Transverse colon (tissue), 4 donors: ENCODE measurements around a stretch of chr7.

DNA sequence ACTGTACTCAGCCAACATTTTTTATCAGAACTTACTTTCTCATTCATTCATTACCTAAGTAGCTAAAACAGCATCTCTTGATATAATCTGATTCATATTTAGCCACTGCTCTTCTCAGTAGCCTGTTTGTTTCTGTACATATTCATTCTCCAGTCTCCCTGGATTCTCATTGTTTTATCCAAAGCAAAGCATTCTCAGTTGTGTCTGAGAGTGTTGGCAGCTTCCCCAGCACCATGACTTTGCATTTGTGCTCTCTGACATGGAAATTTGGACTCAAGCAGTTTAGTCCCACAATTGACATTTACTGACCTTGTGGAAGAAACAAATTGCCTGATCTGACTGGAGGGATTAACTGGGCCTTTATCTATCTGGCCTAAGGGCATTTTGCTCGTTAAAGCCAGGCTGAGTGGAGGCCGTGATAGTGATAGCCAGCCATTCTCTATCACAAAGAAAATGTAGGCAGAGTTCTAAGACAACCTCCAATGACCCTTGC lies 44.9 kb downstream of the AKR1B15 start:
- PRO-cap, result no peak
- RAMPAGE, long total RNA, 4 experiments, result no peak in any of the 4 experiments

DNA sequence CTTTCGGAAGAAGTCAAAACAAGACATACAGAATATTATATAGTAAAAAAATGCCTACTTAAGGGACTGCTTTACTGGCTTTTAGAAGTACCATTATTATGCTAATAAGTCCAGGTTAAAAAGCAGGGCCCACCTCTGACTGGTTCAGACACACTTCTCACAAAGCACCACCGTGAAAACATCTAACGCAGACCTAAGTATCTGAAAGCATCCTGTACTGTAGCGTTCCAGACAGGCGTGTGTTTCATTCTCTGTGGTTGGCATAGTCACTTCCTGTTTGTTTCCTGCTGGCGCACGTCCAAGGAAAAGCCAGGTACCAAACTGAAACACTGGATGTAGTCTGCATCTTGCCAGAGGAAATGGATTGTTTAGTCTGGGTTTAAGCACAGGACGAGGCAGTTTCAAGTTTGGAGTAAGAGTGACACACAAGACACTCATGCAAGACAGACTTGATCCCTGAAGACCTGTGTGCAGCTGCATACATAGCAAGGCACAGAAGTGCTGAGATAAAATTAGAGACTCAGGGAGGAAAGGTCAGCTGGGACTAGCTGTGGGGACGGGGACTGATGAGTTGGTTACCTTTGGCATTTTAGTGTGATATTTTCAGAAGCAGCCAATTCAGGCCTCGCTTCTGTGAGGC lies 23.2 kb downstream of the BPGM start:
- PRO-cap, result no peak
- RAMPAGE, long total RNA, 4 experiments, result no peak in any of the 4 experiments

DNA sequence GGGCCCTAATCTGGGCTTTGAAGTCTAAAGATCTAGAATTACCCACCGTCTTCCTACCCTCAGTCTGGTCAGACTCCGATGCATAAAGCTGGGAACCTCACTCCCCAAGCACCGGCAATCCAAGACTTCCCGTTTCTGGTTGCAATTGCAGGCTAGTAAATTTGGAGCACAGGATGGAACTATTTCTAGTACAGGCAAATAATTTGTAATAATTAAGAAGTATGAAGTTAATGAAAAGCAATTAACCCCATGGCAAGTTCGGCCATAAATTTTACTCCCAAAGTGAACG lies 44.9 kb downstream of the BPGM start:
- PRO-cap, result no peak
- RAMPAGE, long total RNA, 4 experiments, result no peak in any of the 4 experiments

GRCh38 chr7:134691920-134692506 lies 45.4 kb downstream of the BPGM start:
- PRO-cap, result no peak
- RAMPAGE, long total RNA, 4 experiments, result no peak in any of the 4 experiments

GRCh38 chr7:134789725-134790723 lies 10.6 kb downstream of the CALD1 start:
- PRO-cap, result no peak
- RAMPAGE, long total RNA, 4 experiments, result start-site peak on the plus strand in 1 of 4 experiments, at chr7:134789917-134790025 at its widest, 13 reads per replicate

DNA sequence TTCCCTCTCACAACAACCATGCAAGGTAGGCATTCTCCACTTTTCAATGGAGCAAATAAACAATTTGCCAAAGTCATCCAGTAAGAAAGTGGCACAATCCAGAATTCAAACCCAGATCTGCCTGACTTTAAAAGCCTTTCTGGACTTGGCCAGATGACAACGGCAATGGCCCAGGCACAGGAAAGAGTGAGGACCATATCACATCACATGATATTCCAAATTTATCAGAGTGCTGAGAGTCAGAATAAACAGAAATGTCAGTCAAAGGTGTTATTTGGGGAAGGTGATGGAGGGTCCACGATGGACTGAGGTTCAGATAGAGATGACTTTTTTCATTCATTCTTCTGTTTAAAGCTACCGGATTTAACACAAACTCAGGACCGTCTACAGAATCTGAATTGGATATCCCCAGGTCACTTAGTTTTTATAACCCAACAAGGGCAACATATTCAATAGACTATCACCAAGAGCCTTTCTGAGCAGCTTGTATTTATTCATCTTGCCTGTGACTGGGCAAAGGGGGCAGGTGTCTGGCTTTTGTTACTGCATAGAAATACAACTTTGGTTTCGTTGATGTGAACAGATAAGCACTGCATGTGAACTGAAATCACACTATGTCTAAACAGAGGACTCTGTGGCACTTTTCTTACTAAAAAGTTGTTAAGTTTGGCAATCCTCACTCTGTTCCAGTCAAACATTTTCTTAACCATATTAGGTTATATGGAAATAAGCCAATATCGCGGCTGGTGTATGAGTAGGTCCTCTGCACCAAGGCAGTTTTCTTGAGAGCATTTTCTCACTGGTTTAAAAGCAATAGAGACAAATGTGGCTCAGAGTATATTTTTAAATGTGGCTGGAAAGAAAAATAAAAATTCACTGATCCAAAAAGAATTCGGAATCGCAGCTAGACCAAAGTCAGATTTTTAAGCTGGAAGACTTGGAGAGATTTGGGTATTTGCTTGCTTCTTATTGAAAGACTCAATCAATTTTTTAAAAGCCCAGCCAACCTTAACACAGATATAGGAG lies 48.3 kb downstream of the CALD1 start:
- PRO-cap, result no peak
- RAMPAGE, long total RNA, 4 experiments, result start-site peak on the plus strand in 1 of 4 experiments, centred at position 688 of the sequence, 5 reads per replicate

DNA sequence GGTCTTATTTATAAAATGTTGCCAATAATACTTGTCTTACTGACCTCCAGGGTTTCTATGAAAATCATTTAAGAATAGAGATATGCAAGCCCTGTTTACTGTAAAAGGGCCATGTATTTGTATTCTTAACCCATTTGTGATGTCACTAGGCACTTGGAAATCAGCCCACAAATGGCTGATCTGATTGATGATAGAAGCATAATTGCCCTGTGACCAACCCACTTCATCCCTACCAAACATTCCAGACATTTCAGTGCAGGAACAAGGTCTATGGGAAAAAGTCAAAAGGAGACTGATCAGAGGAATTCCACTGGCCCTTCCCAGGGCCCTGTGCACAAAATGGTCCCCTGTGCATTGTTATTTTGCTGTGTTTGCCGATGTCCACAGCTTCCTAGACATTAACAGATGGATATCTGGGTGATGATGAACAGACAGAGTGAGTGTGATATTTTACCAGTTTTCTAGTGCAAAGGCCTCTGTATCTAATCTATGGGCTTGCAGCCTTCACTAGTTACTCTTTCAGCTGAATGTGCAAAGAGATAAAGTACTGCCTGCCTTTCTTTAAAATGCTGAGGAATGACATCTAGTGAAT lies 55.2 kb downstream of the CALD1 start:
- PRO-cap, result no peak
- RAMPAGE, long total RNA, 4 experiments, result no peak in any of the 4 experiments

- PRO-cap, result no peak
- RAMPAGE, long total RNA, 4 experiments, result no peak in any of the 4 experiments
These were observed 73.2 kb downstream of the CALD1 start for GRCh38 chr7:134852409-134853298.

GRCh38 chr7:134910847-134911390 lies 75.4 kb upstream of the AGBL3 start:
- PRO-cap, result no peak
- RAMPAGE, long total RNA, 4 experiments, result no peak in any of the 4 experiments

- PRO-cap, result no peak
- RAMPAGE, long total RNA, 4 experiments, result no peak in any of the 4 experiments
These were observed 16.2 kb upstream of the AGBL3 start for GRCh38 chr7:134969902-134970765.

DNA sequence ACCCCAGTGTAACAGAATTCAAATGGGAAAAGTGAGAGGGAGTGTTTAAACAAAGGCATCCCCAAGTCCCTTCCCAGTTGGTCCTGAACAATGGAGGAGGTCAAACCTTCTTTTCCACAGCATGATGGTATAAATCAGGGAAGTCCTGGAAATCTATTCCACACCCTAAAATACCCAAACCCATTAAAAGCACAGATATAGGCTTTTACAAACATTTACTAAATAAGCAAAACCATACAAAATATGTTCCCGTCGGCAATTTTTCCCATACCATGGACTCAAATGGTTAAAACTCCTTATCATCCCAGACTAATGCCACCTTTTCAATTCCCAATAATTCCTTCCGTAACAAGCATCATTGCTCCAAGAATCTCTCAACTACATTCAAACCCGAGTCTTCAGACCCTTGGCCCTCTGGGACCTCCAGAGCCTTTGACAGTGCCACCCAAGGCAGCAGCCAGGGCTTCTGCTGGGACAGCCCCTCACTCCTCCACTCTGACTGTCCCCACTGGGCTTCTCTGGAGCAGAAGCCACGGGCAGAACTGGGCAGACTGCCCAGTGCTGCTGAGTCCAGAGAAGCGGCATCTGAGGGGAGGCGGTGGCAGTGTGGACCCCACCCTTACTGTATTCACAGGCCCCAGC lies 9.0 kb downstream of the CYREN start:
- PRO-cap, result no peak
- RAMPAGE, long total RNA, 4 experiments, result start-site peak on the minus strand in 1 of 4 experiments, centred at position 566 of the sequence, 8 reads per replicate

- PRO-cap, result no peak
- RAMPAGE, long total RNA, 4 experiments, result no peak in any of the 4 experiments
These were observed 2.8 kb downstream of the CYREN start for GRCh38 chr7:135167317-135168591.

- PRO-cap, result no peak
- RAMPAGE, long total RNA, 4 experiments, result no peak in any of the 4 experiments
These were observed 7.8 kb upstream of the CYREN start for GRCh38 chr7:135178141-135178813.

DNA sequence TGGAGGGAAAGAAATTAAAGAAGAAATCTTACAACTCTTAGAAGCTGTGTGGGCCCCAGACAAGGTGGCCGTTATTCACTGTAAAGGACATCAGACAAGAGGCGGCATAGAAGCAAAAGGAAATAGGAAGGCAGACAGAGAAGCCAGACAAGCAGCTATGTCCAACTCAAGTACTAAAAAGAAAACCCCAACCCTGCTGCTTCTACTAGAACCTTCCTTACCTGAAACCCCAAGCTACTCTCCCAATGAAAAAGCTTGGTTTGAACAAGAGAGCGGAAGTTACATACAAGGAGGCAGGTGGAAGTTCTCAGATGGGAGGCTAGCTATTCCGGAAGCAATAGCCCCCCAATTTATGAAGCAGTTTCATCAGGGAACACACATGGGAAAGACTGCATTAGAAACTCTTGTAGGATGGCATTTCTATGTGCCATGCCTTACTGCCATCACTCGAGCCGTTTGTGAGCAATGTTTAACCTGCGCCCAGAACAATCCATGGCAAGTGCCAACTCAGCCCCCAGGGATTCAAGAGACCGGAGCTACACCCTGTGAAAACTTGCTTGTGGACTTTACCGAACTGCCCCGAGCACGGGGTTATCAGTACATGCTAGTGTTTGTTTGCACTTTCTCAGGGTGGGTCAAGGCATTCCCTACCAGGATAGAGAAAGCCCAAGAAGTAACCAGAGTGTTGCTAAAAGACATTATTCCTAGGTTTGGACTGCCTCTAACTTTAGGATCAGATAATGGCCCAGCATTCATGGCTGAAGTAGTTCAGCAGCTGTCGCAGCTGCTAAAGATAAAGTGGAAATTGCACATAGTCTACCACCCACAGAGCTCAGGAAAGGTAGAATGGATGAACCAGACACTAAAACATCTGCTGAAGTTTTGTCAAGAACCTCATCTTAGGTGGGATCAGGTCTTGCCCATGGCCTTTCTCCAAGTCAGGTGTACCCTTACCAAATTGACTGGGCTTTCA lies 8.7 kb upstream of the CYREN start:
- PRO-cap, result no peak
- RAMPAGE, long total RNA, 4 experiments, result no peak in any of the 4 experiments

- PRO-cap, result no peak
- RAMPAGE, long total RNA, 4 experiments, result no peak in any of the 4 experiments
These were observed 17.8 kb downstream of the WDR91 start for GRCh38 chr7:135193418-135194114.

DNA sequence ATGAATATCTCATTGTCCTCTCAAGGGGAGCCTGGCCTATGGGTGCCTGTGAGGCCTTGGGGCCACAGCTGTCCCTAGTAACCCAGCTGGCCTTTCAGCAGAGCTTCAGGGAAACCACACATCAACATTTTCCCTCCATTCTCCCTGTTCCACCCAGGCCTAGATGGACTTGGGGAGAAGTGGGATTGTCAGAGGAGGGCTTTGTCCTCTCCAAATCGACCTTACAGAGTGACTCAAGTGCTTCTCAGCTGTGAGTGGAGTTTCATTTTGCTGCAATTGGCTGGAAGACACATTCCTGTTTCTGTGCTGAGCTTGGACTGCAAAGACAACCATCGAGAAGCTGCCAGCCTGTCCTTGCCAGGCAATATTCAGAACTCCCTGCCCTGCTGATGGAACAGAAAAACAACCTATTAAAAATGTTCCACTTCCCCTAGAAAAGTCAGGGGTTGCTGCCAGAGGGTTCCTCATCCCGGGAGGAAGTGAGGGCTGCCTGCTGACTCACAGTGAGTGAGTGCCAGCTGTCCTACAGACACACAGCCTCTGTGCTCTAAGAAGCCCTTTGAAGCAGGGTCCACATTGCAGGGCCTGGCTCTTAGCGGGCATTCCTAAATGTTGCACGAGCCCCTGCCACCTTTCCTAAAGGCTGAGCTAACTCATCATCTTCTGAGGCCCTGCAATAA lies 20.4 kb downstream of the STRA8 start:
- PRO-cap, result bidirectional peak, plus-strand start at position 506 of the sequence, minus-strand start at position 473 of the sequence
- RAMPAGE, long total RNA, 4 experiments, result no peak in any of the 4 experiments

GRCh38 chr7:135291728-135292038 lies 58.0 kb downstream of the STRA8 start:
- PRO-cap, result no peak
- RAMPAGE, long total RNA, 4 experiments, result no peak in any of the 4 experiments

- PRO-cap, result no peak
- RAMPAGE, long total RNA, 4 experiments, result no peak in any of the 4 experiments
These were observed 136.0 kb downstream of the STRA8 start for GRCh38 chr7:135369508-135370167.

- PRO-cap, result unidirectional peak, plus-strand start at chr7:135509266; unidirectional peak, plus-strand start at chr7:135509483
- RAMPAGE, long total RNA, 4 experiments, result no peak in any of the 4 experiments
These were observed 714 bp downstream of the CNOT4 start for GRCh38 chr7:135509158-135509618.

DNA sequence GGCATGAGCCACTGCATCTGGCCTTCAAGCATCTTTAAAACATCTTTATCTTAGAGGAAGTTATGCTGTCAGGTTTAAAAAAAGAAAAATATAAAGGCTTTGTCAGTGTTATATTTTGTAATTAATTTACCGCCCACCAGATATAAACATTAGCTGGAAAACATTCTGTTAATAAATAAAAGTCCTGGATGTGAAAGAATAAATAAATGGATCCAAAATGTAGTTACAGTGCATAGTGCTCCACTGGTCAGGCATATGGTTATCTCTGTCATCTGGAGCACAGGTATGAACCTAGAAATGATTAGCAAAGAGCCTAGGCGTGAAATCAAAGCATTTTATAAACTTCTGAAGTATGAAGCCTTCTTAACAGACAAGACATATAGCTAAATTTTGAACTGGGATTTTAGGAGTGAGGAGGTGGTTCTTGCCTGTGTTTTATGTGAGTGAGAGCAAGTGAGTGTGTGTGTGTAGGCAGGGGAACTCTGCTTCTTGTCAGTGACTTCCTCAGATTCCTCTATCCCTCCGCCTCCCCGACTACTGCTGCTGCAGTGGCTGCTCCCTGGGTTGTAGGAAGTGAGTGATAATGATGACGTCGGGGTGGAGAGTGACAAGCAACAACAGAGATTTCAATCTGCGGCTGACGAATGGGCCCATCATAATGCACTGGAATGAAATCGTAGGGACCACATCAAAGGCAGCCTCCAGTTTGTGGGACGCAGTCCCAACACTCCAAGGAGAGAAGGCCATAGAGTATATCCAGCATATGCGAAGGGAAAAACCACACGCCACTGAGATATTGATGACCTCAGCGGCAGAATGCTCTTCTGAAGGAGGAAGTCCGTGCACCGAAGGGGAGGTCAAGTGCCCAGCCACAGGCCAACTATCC lies 11.7 kb upstream of the STMP1 start:
- PRO-cap, result unidirectional peak, plus-strand start at position 408 of the sequence
- RAMPAGE, long total RNA, 4 experiments, result no peak in any of the 4 experiments